SK-N-MC (cell line): ENCODE data around the genes WDFY2, TMEM272 and PRR20C.

DNA sequence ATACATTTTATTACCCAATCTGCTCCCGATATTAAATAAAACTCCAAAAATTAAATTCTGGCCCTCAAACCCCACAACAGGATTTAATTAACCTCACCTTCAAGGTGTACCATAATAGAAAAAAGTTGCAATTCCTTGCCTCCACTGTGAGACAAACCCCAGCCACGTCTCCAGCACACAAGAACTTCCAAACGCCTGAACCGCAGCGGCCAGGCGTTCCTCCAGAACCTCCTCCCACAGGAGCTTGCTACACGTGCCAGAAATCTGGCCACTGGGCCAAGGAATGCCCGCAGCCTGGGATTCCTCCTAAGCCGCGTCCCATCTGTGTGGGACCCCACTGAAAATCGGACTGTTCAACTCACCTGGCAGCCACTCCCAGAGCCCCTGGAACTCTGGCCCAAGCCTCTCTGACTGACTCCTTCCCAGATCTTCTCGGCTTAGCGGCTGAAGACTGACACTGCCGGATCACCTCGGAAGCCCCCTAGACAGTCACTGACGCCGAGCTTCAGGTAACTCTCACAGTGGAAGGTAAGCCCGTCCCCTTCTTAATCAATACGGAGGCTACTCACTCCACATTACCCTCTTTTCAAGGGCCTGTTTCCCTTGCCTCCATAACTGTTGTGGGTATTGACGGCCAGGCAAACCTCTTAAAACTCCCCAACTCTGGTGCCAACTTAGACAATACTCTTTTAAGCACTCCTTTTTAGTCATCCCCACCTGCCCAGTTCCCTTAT is 50.1 kb upstream of the FAM124A start:
- RRBS = no CpG with 5 or more reads among the region's 20 CpGs

GRCh38 chr13:51523299-51523653 is 61.0 kb upstream of the WDFY2 start:
- RRBS = no CpG with 5 or more reads among the region's 2 CpGs

GRCh38 chr13:51584392-51585313 is at the start of gene WDFY2:
Gene WDFY2, plus strand, starts transcription at chr13:51584462.
- RRBS = 2% methylated on average over 28 of the region's 84 CpGs

GRCh38 chr13:51764112-51765328 is 39.4 kb downstream of the DHRS12 start:
- RRBS = no CpG with 5 or more reads among the region's 16 CpGs

DNA sequence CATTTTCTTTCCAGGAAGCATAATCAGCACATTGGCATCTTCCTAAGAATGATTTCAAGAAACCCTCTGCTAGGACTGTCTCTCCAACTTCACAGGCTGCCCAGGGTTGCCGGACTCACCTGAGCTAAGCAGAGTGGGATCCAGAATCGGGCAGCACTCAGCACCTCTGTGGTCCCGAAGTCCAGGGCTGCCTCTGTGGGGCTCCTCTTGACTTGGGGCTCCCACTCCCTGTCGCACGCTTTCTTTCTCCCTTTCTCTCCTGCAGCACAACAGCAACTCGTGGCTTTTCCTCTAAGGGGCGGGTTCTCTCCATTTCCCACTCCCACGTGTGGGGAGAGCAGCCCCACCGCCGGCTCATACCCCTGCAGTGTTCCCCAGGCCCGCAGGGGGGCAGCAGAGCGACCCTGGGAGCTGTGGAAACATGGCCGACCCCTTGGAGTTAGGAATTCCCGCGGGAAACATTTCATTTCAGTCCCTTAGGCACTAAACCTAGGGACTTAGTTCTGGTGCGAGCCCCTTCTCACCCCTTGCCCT is at the start of gene TMEM272:
TMEM272 (minus strand) TSS at position 281 of the 534 bp plus-strand sequence.
- RRBS = no CpG with 5 or more reads among the region's 16 CpGs

DNA sequence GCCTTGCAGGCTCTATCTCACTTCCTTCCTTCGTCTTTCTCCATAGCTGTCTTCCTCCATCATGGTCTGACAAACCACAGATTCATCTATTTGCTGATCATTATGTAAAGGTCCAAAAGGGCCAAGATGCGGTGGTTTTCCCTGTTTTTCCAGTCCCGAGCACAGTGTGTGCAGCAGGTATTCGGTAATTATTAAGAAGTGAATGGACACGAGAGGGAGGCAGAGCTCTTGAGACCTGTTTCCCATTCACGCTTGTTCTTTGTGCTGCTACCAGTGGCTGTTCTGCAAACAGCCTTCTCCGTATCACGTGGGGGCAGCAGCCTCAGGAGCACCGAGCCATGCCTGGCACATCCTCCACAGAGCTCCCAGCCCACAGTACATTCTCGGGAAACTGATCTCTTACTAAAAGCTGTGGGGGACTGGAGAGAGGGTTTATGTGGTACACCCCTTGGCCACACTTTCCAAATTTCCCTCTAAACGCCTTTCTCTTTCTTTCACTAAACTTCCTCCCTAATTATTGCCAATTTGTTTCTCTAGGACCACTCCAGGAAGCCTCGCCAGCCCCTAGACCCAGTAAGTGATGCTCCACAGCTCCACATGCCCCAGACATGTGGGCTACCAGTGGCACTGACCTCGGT is 50.4 kb downstream of the CCDC70 start:
- RRBS = no CpG with 5 or more reads among the region's 13 CpGs

- RRBS = no CpG with 5 or more reads among the region's 6 CpGs
Measured at GRCh38 chr13:51950621-51951225, 60.5 kb downstream of the ATP7B start.

GRCh38 chr13:51955030-51955603 is 56.1 kb downstream of the ATP7B start:
- RRBS = no CpG with 5 or more reads among the region's 14 CpGs

- RRBS = no CpG with 5 or more reads among the region's 7 CpGs
Measured at GRCh38 chr13:52193329-52193911, 34.0 kb upstream of the NEK3 start.

DNA sequence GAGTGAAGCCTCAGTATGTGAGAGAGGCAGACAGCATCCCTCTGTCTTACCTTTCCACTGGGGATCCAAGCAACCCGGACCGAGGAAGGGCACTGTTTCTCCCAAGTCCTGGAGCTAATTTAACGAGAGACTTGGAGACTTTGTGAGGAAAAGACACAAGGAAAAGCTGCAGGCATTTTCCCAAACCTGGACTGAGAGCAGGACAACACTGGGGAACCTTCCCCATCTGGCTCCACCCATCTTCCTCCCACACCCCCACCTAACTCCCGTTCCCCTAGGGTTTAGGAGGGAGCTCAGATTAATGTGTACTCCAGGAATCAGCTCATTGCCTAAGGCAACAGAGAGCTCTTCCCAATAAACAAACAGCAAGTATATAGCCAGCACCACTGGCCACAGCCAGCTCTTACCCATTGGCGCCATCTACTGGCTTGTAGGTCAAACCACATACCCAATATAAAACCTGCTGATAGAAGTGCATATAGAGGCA is 76.6 kb upstream of the NEK3 start:
- RRBS = no CpG with 5 or more reads among the region's 5 CpGs

- RRBS = 1% methylated on average over 10 of the region's 47 CpGs
Measured at GRCh38 chr13:52850408-52851150, 2.1 kb upstream of the PCDH8 start.

DNA sequence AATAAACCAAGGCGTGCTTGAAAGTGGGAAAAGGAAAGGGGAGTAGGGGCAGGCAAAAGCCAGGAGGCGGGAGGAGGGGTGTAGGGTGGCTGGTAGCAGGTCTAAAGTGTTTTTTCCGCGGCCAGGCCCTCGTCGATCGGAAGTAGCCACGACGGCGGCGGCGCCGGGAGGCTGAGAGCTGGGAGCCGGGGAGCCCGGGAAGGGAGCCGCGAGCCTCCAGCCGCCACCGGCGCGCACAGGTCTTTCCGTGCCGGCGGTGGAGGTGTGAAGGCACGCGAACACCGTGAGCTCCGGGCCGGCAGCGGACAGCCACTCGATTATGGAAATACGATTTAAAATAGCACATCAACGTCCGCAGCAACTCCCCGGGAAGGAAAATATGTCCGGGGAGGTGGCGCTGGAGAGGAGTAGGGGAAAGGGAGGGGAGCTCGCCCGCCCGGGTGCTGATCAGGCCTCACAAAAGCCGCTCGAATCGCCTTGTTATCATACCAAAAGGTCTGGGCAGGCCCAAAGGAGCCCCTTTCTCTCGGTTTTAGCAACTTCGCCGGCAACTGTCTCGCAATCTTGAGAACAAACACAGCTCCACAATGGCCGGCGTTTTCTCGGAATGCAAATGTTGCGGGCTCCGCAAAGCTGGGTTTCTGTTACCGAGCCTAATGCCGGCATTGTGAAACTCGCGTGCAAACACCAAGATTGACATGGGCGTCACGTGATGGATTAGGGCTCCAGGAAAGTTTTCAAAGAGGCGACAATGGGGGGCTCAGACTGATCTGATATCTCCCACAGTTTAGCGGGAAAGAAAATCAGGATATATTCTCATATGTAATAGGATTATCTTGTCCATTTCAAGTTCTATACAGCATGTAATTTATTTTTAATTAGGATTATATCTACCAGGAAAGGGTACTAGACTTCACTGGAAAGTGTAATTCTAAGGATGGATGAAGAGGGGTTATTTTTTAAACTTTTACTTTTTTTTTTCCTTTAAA is 3.0 kb upstream of the PCDH8 start:
- RRBS = 4% methylated on average over 21 of the region's 60 CpGs

- RRBS = no CpG with 5 or more reads among the region's 15 CpGs
Measured at GRCh38 chr13:55658127-55658634, 1482.5 kb upstream of the PRR20A start.

- RRBS = no CpG with 5 or more reads among the region's 28 CpGs
Measured at GRCh38 chr13:57153780-57154294, at the start of gene PRR20C. Gene PRR20C, plus strand, starts transcription at chr13:57154061.

- RRBS = 97% methylated on average over 11 of the region's 42 CpGs
Measured at GRCh38 chr13:57632142-57632774, 714 bp downstream of the PCDH17 start.

GRCh38 chr13:59497590-59498234 is 666.0 kb downstream of the DIAPH3 start:
- RRBS = no CpG with 5 or more reads among the region's 3 CpGs

DNA sequence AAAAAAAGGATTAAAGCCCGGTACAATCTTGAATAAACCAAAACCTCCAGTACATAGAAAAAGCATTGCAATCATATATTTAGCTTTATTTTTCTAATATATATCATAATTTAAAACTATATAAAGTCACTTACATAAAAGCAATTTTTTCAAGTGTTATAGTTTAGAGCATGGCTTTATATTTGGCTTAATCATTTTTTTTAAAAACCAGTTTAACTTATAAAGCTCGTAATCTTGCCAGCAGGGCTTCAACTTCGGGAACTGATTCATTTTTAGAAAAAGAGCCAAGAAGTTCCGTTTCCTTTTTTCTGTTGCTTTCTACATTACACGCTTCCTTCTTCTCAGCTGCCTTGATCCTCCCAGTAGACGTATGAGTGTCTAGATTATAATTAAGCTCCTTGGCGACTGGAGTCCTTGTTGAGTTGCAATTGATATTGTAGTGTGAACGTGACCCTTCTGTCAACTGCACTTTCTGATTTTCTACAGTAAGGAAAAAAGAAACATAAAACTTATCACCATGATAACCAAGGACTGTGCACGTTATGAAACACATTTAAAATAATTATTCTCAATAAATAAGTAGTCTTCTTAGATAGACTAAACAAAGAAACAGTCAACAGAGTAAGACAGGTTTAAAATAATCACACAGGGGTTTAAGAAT is 497.2 kb downstream of the DIAPH3 start:
- RRBS = no CpG with 5 or more reads among the region's 9 CpGs

DNA sequence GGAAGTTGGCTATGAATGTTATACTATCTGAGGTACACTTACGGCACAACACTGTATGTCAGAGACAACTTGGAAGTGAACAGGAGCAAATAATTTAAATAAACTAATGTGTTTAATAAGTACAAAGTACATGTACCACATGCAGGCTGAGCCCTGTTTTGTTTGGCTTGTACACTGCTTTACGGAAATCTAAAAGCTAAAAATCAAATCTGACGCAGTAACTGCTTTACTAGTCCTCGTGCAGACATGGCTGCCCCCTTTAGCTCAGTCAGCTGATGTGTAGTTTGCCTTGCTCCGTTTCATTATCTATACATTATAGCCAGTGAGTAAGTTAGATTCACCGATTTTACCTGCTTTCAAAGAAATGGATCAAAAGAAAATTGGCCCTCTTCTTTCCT is 36.5 kb downstream of the TDRD3 start:
- RRBS = no CpG with 5 or more reads among the region's 6 CpGs

DNA sequence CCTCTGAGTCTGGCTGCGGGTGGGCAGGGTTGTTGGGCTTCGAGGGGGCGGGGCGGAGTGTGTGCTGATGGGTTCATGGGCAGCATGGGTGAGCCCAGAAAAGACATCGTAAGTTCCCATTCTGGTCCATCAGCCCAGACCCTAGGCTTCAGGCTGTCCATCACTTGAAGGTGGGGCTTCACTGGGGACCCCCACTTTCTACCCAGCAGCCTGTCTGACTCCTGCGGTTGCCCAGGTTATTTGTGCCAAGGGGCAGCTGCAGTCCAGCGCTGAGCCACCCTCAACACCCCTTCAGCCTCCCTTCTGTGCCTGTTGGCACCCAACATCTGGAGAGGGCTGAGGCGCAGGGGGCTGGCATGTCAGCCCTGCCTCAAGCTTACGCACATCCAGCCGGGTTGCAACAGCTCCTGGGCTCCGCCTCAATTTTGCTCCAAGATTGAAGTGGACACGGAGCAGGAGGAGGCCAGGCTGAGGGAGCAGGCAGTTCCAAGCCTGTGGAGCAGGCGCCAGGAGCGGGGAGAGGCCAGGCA is 350.5 kb upstream of the PCDH20 start:
- RRBS = no CpG with 5 or more reads among the region's 14 CpGs